ENCODE results near the gene CBR3.

GRCh38 chr21:35469019-35469503 is 420.0 kb upstream of the RUNX1 start:
- PRO-cap = no peak
- RAMPAGE, long total RNA, 3 experiments = no peak in any of the 3 experiments

DNA sequence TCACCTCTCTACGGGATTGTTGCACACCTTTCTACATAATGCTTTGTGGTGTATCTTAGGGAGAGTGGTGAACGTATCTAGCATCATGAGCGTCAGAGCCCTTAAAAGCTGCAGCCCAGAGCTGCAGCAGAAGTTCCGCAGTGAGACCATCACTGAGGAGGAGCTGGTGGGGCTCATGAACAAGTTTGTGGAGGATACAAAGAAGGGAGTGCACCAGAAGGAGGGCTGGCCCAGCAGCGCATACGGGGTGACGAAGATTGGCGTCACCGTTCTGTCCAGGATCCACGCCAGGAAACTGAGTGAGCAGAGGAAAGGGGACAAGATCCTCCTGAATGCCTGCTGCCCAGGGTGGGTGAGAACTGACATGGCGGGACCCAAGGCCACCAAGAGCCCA is 2.6 kb downstream of the CBR1 start:
- PRO-cap = no peak
- RAMPAGE, long total RNA, 3 experiments = no peak in any of the 3 experiments

DNA sequence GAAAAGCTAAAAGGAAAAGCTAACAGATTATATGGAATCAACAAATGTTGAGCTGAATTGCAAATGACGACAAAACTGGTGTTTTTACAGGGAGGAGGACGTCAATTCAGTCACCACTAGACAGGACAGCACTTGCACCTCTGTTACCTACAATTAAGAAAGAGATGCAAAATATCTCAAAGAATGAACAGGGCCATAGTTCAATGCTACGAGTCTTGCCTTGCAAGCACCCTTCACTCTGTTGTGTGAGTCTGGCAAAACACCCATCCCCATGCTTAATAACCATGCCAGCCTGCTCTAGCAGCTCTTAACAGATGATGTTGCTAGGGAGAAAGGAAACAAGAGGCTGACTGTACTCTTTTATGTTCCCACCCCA is 5.3 kb downstream of the CBR1 start:
- PRO-cap = no peak
- RAMPAGE, long total RNA, 3 experiments = no peak in any of the 3 experiments

DNA sequence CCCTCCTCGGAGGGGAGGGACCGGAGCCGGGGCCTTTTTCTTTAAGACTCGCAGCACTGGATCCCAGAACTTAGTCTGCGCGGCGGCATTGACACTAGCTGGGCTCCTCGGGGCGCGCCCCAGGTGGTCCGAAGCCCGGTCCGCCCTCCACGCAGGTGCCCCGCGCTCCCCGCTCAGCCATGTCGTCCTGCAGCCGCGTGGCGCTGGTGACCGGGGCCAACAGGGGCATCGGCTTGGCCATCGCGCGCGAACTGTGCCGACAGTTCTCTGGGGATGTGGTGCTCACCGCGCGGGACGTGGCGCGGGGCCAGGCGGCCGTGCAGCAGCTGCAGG is at the start of gene CBR3:
Gene CBR3, plus strand, starts transcription at position 66 of the 333 bp plus-strand sequence.
- PRO-cap = bidirectional peak, plus-strand start at position 73 of the sequence, minus-strand start outside the sequence
- RAMPAGE, long total RNA, 3 experiments = no peak in any of the 3 experiments

DNA sequence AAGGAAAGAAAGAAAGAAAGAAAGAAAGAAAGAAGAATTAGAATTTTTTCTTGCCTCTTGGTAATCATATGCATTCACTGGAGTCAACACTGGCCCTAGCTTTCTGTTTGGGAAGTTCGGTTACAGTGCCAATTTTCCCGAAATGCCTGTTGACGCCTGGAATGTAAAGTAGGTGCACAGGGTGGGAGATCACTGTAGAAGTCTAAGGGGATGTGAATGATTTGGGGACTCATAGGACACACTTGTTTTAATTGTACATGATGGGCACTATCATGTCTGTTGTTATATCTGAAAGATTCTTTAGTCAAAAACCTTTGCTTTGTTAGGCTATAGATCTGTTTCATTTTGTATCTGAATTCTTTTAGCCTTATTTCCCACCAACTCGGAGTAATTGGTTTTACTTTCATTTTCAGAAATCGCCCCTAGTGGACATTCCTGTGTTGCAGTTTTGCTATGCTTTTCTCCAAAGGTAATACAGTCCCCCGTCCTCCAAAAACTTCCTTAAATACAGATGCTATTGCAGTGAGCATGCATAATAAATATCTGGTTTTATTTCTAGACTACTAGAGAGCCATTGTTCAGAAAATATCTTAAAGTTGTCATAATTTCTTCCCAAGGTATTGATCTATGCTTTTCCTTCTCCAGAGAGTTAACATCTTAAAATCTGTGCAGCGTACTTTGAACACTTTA is 59.6 kb upstream of the MORC3 start:
- PRO-cap = no peak
- RAMPAGE, long total RNA, 3 experiments = no peak in any of the 3 experiments

DNA sequence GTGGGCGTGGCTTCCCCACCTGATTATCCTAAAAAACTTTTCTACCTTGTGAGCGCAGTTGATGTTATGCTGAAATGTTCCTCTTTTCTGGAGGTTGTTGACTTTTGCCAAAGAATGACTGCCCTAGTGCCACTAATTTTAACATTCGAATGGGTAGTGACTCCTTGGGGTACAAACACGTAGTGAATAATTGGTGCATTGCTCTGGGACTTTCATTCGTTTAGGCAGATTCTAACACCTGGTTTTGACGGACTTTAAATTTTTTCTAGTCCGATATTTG is 935 bp downstream of the MORC3 start:
- PRO-cap = no peak
- RAMPAGE, long total RNA, 3 experiments = no peak in any of the 3 experiments

DNA sequence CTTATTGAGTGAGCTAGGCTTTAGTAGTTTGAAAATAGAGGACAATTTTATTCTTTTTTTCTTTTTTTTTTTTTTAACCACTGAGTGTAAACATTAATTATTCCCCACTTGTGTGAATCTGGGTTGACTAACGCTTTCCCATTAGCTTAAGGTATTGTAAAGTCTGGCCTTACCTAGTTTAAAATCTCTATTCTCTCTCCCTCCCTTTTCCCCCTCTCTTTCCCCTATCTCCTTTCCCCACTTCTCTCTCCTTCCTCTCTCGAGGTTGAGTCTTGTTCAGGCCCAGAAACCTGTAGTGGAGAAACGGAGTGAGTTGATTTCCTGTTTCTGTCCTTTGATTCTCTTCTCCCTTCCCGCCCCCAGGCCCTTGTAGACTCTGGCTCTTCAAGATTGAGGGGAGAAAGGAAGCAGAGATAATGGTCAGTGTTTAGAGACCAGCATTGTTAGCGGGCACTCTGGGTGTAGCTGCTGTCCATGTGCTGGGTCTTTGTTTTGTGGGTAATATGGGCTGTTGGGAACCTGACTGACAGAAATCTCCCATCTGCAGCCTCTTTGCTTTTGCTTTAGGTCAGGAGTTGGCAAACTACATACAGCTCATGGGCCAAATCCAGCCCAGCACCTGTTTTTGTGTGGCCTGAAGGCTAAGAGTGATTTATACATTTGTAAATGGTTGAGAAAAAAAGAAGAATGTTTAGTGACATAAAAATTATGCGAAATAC is 1.6 kb downstream of the MORC3 start:
- PRO-cap = no peak
- RAMPAGE, long total RNA, 3 experiments = no peak in any of the 3 experiments

- PRO-cap = no peak
- RAMPAGE, long total RNA, 3 experiments = no peak in any of the 3 experiments
These were observed 19.8 kb upstream of the CLDN14 start for GRCh38 chr21:36499492-36500413.

DNA sequence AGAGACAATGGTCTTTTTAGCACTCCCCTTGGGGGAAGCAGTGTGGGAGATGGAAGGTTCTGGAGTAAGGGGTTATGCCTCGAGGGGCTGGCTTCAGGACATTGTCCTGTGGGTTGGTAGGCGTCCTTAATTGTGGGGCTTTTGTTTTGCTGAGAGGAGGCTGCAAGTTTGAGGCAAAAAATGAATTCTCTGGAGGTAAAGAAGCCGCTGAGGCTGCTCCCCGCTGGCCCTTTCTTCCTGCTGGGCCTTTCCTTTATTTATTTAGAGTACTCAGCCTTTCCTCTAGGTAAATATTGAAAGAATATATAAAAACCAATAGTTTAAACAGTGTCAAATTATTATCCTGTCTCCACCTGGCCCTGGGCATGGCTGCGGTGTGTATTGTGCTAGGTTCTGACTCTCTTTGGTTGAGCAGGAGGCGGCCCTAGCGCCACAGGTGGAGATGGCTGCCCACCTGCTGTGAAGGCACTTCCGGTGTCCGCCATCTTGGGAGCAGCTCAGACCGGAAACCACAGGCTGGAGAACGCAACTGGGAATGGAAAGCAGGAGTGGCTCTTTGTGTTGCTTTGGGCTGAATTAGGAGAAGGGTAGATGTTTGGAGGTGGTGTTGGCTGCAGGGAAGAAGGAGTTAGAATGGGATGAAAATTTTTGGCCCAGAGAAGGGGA is 29.0 kb upstream of the CLDN14 start:
- PRO-cap = no peak
- RAMPAGE, long total RNA, 3 experiments = no peak in any of the 3 experiments

DNA sequence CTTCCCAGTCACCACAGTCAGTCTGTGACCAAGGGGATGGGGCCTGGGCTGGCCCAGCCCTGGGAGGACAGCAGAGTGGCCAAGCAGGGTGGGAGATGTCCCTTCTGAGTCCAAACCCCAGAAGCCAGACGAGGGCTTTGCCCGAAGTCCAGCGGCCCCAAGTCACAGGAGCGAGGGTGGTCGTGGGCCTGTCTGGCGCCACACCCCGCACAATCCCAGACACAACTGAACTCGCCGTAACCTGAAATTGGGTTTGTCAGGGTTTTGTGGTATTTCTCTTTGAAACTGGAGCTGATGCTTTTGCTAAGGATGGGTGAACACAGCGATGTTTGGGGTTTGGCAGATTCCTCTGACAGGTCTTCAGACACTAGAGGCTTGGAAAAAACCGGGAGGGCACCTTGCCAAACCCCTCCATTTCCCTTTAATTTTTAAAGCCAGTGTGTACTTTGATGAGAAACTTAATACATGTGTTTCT is 29.8 kb downstream of the SIM2 start:
- PRO-cap = no peak
- RAMPAGE, long total RNA, 3 experiments = no peak in any of the 3 experiments

DNA sequence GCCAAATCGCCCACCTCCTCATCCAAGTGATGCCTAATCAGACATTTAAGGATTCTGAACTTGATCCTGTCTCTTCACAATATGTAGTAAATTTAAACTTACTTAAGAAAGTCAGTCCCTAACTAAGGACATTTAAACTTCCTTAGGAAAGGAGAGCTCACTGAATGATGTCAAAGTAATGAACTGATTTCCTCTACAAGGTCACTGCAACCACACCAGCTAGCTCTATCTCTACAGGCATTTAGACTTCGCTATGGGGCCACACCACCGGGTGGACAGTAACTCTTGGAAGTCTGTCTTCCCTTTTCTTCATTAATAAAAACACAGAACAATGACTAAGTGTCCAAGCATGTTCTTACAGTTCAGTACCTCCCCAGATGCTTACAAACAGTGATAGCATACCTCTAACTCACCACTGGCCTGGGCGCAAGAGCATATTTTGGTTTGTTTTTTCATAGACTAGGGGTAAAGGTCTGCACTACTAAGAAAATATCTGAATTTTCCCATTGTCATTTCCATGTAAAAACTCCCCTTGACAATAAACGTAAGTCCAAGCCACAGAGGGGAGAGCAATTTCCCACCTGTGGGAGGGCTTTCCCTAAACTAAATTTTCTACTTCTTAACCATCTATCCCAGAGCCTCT is 54.6 kb downstream of the SIM2 start:
- PRO-cap = no peak
- RAMPAGE, long total RNA, 3 experiments = no peak in any of the 3 experiments

GRCh38 chr21:36788096-36788866 is 89.4 kb downstream of the SIM2 start:
- PRO-cap = no peak
- RAMPAGE, long total RNA, 3 experiments = no peak in any of the 3 experiments

DNA sequence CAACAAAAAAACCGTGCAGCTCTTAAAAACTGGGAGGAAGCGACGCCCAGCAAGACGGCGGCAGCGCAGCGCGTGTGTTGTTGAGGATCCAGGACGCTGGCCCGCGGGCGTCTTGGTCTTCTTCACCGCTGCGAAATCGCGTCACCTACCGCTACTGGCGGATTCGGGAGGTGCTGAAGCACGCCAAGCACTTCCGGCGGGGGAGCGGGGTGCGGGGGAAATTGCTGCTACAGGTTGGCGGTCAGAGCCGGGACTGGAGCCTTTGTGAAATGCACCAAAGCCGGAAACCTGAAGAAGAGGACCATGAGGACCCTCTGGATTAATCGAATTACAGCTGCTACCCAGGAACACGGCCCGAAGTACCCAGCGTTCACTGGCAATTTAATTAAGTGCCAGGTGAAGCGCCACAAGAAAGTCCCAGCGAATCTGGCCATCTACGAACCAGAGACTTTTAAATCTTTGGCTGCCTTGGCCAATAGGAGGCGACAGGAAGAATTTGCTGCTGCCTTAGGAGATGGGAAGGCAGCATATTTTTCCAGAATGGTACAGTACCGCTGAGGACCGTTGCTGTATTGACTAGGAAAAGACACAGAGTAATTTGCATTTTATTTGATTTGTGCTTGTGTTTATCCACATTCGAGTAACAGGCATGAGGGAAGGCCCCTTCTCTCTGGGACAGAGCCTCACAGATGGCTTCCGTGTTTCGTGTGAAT is 11.8 kb upstream of the RIPPLY3 start:
- PRO-cap = no peak
- RAMPAGE, long total RNA, 3 experiments = no peak in any of the 3 experiments

DNA sequence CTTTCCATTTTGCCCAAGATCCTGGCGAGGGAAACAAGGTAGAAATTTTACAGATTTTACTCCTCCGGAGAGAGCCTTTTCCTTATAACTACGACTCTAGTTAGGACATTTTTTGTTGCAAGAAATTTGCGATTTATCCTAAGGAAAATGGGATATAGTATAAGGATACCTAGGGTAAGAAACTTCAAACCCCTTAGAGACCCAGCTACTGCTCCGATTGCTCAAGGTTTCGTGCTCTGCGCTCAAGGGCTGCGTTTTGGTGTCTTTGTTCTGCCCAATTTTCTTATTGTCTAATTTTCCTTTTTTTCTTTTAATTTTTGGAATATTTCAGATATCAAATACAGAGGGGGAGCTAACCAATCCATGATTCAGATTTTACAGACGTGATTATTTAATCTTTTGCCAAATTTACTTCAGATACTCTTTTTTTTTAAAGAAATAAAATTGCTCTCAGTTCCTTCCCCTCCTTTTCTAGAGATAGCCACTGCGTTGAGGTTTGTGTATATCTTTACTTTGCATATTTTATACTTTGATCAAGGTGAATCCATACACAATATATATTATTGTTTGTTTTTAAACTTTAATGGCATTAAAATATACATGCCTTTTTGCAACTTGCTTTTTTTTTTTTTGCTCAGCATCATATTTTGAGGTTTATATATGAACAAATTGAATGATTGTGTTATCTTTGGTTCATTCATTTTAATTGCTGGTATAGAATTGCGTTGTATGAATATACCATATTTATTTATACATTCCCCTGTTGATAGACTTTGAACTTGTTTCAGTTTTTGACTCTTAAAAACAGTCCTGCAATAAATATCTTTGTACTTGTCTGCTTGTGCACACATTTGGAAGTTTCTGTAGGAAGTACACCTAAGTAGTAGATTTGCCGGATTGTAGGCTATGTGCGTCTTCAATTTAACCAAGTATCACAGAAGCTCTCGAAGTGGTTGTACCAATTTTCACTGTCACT is 1.8 kb downstream of the TTC3 start:
- PRO-cap = no peak
- RAMPAGE, long total RNA, 3 experiments = no peak in any of the 3 experiments

DNA sequence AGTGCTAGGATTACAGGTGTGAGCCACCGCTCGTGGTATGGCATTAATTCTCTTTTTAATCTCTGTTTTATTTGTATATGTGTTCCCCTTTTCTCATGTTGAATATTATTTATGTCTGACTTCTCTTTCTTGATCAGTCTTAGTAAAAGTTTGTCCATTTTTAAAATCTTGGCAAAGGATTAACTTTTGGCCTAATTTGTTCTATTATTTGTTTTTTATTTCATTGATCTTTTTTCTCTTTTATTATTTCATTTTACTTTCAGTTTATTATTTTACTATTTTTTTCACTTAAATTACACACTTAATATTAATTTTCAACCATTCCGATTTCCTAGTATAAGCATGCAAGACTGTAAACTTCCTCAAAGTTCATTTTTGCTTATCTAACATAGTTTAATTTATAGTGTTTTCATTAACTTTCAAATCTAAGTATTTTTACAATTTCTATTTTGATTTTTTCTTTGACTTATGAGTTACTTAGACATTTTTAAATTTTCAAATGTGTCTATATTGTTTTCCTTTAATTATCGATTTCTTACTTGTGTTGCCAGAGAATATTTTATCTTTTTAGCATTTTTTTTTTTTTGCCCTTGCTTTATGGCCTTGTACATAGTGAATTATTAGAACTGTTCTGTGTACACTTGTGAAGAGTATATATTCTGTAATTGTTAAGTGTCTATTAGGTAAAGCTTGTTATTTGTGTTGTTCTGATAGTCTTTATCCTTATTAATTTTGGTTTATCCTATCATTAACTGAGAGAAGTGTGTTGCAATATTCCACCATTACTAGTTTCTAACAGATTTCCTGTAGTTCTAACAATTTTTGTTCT is 7.0 kb downstream of the TTC3 start:
- PRO-cap = no peak
- RAMPAGE, long total RNA, 3 experiments = no peak in any of the 3 experiments

- PRO-cap = no peak
- RAMPAGE, long total RNA, 3 experiments = no peak in any of the 3 experiments
These were observed 9.6 kb downstream of the TTC3 start for GRCh38 chr21:37082492-37083124.

GRCh38 chr21:37282601-37282917 is 15.4 kb upstream of the VPS26C start:
- PRO-cap = no peak
- RAMPAGE, long total RNA, 3 experiments = no peak in any of the 3 experiments

DNA sequence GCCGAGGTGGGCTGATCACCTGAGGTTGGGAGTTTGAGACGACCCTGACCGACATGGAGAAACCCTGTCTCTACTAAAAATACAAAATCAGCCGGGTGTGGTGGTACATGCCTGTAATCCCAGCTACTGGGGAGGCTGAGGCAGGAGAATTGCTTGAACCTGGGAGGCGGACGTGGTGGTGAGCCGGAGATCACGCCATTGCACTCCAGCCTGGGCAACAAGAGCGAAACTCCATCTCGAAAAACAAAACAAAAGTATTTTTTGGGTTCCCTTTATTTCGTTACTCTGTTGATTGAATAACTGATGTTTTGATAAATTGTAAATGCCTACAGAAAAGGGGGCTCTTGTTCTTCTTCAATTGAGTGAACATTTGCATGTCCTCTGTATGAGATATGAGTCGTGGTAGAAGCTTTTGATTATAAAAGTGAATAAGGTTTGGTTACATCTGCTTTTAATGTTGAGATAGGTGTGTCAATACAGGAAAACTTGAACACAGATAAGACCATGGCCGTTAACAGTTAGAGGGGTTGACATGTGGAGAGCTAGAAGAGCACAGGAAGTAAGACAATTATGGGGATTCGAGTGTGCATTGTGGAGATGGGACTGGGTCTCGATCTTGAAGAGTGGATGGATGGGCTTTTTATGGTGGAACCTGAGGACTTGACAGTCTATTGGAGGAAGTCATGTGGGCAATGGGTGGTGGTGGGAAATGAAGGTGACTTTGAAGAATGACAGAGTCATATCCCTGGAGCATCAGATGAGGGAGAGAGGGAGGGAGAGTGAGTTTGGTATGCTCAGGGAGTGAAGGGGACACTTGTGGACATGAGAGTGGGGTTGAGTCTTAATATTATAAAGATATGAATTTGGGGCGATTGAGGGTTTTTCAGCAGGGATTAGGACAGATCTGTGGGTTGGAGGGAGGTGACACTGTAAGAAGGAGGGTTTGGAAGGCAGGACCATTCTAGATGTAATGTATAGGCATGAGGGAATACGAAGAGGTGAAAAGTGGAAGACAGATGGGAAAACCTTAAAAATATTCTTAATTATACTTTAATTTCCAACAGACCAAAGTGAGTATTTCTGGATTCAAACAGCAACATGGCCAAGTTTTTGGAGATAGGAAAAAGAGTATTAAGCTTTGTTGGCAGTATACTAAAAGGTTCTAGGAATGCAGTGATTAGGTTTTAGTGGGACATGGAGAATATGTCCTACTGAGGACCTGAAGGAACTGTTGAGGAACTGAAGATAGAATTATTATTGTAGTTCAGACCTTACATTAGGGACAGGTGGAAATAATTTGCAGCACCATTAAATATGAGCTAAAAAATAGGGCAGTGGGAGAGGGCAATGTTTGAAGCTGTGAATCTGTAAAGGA is 12.2 kb downstream of the DYRK1A start:
- PRO-cap = no peak
- RAMPAGE, long total RNA, 3 experiments = no peak in any of the 3 experiments

- PRO-cap = bidirectional peak, plus-strand start at chr21:37564637, minus-strand start at chr21:37564425
- RAMPAGE, long total RNA, 3 experiments = no peak in any of the 3 experiments
These were observed 197.8 kb downstream of the DYRK1A start for GRCh38 chr21:37564324-37564911.

DNA sequence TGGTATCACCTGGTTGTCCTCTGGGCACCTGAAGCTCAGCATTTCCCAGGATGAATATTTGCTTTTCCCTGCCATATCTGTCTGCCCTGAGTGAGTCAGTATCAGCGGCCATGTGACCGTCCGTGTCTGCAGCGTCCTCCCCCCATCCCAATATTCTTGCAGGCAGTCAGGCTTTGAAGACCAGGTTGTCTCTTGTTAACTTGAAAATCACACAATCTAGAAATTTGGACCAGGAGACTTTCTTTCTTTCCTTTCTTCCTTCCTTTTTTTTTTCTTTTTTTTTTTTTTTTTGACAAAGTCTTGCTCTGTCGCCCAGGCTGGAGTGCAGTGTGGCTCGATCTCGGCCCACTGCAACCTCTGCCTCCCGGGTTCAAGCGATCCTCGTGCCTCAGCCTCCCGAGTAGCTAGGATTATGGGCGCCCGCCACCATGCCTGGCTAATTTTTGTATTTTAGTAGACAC is 198.7 kb downstream of the DYRK1A start:
- PRO-cap = no peak
- RAMPAGE, long total RNA, 3 experiments = no peak in any of the 3 experiments

Measured in subcutaneous adipose tissue (tissue), 3 donors.